Gastroesophageal sphincter (tissue), 4 donors: ENCODE measurements around the gene GJA3.

DNA sequence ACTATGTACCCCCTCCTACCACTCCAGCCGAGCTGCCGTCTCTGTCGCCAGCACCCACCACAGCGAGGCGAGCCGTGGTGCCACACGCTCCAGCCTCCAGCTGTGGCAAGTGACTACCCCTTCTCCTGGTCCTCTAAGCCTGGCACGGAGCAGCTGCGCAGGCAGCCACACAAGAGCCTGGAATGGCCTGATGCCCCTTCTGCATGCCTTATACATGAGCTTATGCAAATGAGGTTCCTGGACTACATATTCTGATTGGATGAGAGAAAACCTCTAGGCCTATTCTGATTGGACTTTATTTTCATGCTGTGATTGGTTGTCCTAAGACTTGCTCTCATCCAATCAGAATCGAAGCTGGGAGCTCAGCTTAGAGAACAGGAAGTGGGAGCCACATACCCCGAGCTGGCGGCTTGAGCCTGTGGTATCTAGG is 276.5 kb downstream of the TUBA3C start:
- PRO-cap: no peak
- RAMPAGE, long total RNA, 4 experiments: no peak in any of the 4 experiments

- PRO-cap: no peak
- RAMPAGE, long total RNA, 4 experiments: no peak in any of the 4 experiments
Measured at GRCh38 chr13:19695427-19695952, 62.0 kb downstream of the MPHOSPH8 start.

- PRO-cap: bidirectional peak, plus-strand start at chr13:19862826, minus-strand start at chr13:19862686
- RAMPAGE, long total RNA, 4 experiments: no peak in any of the 4 experiments
Measured at GRCh38 chr13:19862311-19863189, 899 bp downstream of the ZMYM5 start.

GRCh38 chr13:20119949-20121144 is 40.5 kb downstream of the GJA3 start:
- PRO-cap: bidirectional peak, plus-strand start at chr13:20120898, minus-strand start at chr13:20120637
- RAMPAGE, long total RNA, 4 experiments: no peak in any of the 4 experiments

DNA sequence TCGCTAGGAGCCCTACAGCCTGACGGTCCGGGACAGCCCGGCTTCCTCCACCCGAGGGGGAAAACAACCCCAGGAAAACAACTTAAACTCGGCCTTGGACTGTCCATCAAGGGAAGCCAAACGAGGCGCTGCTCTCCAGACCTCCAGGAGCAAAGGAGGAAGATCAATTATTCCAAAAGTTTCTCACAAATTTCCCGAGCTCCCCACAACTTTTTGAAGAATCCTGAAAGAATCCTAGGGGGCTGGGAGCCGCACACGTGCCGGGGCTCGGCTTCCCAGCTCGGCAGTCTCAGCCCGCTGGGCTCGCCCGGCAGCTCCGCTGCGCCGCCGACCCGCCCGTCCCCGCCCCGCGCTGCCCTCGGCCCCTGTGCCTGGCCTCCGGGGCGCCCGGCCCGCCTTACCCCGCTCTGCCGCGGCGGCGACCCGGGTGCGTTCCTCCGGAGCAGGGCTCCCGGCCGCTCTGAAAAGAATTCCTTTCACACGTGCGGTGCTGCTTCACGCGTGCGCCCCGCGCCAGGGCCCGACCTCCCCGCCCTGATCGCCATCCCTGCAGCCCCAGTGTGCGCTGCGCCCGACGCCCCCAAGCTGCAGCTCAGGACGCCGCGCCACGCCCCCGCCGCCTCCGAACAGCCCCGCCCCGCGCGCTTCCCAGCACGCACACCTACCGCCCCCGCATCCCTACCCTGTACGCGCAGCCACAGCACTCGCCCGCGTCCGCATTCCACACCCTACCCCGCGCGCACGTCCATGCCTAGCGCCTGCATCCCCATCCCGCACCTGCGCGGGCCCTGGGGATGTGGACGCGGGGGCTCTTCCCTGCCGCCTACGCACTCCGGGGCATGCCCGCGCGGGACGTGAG is at the start of gene GJA3:
TSS of gene GJA3 (minus strand) at position 564 of the 859 bp plus-strand sequence.
- PRO-cap: no peak
- RAMPAGE, long total RNA, 4 experiments: no peak in any of the 4 experiments

DNA sequence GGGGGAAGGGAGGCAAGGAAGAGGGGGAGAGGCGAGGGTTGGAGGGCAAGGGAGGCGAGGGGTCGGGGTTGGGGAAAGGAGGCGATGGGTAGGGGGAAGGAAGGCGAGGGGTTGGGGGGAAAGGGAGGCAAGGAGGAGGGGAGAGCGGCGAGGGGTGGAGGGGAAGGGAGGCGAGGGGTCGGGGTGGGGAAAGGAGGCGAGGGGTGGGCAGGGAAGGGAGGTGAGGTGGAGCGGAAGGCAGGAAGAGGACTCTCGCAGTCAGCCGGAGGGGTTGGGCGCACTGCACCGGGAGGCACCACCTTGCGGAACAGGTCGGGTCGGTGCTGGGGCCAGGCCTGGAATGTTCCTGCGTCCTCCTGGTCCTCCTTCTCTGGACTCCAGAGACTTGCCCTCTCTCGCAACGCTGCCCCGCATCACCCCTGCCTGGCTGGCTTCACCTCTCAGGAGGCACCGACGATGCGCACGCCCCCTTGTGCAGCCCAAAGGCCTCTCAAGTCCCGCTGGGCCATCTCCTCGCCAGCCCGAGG is 134.2 kb downstream of the CRYL1 start:
- PRO-cap: no peak
- RAMPAGE, long total RNA, 4 experiments: no peak in any of the 4 experiments

GRCh38 chr13:20424856-20425650 is 100.6 kb downstream of the CRYL1 start:
- PRO-cap: no peak
- RAMPAGE, long total RNA, 4 experiments: no peak in any of the 4 experiments

DNA sequence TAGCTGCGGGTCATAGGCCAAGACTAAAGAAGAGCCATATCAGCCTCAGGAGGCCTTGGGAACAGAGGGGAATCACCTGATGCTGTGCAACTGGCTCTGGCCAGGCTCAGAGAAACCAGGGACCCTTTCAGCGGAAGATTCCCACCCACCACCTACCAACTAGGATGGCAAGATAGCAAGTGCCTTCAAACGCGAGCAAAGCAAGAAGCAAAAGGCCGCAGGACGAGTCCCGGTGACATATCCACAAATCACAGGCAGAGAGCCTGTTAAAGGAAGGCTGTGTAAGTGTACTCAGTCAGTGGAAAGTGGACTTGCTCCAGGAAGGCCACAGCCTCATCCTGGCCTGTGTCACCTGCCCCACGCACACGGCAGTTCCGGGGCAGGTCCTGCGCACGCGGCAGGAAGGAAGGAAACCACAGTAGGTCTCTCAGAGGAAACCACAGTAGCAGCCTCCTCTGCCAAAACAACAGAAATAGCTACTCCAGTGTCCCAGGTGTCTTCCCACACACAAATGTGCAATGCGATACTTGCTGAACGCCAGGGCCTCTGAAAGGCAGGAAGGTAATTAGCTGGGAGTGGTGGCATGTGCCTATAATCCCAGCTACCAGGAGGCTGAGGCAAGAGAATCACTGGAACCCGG is 49.9 kb downstream of the CRYL1 start:
- PRO-cap: no peak
- RAMPAGE, long total RNA, 4 experiments: no peak in any of the 4 experiments

GRCh38 chr13:20721261-20722423 is 18.1 kb downstream of the IL17D start:
- PRO-cap: no peak
- RAMPAGE, long total RNA, 4 experiments: no peak in any of the 4 experiments

- PRO-cap: no peak
- RAMPAGE, long total RNA, 4 experiments: no peak in any of the 4 experiments
Measured at GRCh38 chr13:20728854-20729291, 25.4 kb downstream of the IL17D start.

GRCh38 chr13:20974579-20975654 is 72.4 kb upstream of the XPO4 start:
- PRO-cap: no peak
- RAMPAGE, long total RNA, 4 experiments: no peak in any of the 4 experiments

DNA sequence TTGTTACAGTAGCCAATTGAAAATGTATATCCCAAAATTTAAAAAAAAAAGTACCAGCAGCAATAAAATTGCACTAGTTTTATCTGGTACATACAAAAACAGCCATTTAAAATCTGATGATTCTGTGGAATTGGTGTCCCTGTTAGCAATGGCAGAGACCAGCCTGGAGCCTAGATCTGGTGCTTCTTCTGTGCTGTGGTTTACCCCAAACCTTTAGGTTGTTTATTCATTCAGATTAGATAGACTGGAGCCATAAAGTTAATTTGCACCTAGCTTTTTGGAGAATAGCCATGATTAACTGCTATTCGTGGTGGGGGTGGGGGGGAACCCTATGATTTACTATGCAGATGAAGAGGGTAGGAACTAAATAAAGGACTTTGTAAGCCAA is 8.5 kb downstream of the SAP18 start:
- PRO-cap: no peak
- RAMPAGE, long total RNA, 4 experiments: no peak in any of the 4 experiments

GRCh38 chr13:21310502-21310954 is 134.1 kb downstream of the MRPL57 start:
- PRO-cap: no peak
- RAMPAGE, long total RNA, 4 experiments: no peak in any of the 4 experiments

DNA sequence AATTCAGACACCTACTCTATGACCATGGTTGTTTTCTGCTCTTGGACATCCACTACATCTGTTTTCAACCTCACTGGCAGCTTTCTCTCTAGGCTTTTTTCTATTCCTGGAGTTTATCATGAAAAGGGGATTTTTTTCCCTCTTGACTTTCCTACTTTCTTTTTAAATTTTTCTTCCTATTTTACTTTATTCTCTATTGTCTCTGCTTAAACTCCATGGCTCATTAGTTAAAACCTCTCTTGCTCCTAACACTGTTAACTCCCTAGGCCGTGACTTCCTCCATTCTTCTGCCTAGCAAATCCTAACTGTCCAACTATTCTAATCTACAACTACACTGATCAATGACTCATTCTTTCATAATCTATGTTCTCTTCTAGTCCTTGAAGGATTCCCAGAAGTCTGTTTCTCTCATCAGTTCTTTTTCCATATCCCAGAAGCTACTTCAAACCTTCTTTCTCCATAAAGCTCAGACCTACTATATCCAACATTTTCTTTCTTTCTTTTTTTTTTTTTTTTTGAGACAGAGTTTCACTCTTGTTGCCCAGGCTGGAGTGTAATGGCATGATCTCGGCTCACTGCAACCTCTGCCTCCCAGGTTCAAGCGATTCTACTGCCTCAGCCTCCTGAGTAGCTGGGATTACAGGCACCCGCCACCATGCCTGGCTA is 66.9 kb downstream of the MICU2 start:
- PRO-cap: no peak
- RAMPAGE, long total RNA, 4 experiments: start-site peak on the minus strand in 1 of 4 experiments, centred at position 542 of the sequence, 7 reads per replicate

- PRO-cap: no peak
- RAMPAGE, long total RNA, 4 experiments: no peak in any of the 4 experiments
Measured at GRCh38 chr13:22040695-22041514, 370.0 kb downstream of the FGF9 start.

DNA sequence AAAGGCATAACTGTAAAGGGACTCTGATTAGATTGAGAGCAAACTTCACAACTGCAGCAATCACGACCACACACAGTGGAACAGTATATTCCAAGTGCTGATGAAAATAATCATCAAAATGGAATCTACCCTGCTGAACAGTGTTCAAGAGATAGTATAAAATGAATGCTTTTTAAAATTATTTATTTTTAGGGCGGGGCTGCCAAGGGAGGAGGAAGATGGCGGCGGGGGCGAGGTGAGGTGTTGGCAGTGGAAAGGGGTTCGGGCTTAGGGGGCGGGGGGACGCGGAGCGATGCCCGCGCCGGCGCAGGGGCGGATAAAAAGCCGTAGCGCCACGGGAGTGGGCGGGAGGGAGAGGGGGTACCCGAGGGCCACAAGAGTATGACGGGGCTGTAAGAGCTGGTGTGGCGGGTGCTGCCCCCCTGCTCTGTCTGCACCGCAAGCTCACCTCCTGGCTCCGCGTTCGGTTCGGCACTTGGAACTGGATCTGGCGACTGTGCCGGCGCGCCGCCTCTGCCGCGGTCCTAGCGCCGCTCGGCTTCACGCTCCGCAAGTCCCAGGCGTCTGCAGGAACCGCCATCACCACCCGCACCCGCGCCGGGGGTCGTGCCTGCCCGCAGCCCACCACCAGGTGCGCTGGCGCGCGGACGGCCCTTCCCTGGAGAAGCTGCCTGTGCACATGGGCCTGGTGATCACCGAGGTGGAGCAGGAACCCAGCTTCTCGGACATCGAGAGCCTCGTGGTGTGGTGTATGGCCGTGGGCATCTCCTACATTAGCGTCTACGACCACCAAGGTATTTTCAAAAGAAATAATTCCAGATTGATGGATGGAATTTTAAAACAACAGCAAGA is 265.3 kb upstream of the SGCG start:
- PRO-cap: unidirectional peak, minus-strand start at position 440 of the sequence
- RAMPAGE, long total RNA, 4 experiments: no peak in any of the 4 experiments

- PRO-cap: no peak
- RAMPAGE, long total RNA, 4 experiments: no peak in any of the 4 experiments
Measured at GRCh38 chr13:23330773-23331563, 102.5 kb downstream of the SACS start.

DNA sequence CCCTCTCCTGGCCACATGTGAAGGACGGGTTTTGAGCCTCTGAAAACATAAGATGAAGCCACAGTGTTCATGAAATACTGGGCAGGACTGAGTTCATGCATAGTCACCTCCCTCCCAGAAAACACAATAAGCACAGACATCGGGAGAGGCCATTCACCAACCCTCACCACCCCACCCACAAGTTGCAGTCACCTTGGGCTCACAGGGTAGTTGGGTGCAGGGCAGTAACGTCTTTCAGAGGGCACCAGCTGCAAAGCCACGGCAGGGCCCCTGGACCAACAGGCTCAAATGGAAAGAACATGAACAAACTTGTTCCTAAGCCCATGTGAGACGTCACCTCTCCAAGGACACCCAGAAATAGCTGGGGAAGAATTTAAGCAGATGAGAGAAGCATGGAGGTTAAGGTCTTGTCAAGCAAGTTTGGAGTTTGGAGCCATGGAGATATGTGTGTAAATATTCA is 40.6 kb downstream of the SACS start:
- PRO-cap: no peak
- RAMPAGE, long total RNA, 4 experiments: no peak in any of the 4 experiments

GRCh38 chr13:23673191-23673755 is 103.1 kb downstream of the TNFRSF19 start:
- PRO-cap: no peak
- RAMPAGE, long total RNA, 4 experiments: no peak in any of the 4 experiments

DNA sequence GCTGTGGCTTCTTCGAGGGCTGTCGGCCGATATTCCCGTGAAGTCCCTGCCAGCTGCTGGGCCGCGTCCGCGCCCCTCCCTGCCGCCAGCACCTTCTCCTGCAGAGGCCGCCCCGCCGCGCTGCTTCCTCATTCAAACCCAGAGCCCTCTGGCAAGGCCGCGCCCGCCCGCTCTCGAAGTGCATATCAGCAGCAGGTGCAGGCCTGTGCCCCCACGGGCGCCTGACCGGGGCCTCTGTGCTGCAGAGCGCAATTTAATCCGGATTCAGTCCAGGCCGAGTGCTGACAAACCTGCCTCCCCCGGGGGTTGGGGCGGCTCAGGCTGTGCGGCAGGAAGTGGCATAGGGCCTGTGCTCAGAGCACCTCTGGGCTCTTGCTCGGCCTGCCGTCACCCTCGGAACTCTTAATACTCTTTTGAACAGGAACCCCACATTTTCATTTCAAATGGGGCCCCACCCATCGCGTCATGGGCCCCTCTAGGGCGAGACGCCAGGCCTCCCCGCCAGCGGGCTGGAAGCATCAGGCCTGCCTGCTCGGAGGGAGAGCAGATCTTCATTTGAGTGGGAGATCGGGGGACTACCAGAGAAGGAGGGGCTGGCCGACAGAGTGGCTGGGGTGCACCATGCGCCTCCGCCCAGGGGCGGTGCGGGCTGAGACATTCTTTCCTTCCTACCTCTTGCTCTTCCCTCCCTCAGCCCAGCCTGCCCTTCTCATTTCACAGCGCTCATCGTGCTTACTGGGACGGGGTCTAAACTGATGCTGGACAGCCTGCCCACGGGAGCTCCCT is 125.7 kb downstream of the TNFRSF19 start:
- PRO-cap: no peak
- RAMPAGE, long total RNA, 4 experiments: no peak in any of the 4 experiments